BJ (cell line): ENCODE data around the gene SERTM2.

DNA sequence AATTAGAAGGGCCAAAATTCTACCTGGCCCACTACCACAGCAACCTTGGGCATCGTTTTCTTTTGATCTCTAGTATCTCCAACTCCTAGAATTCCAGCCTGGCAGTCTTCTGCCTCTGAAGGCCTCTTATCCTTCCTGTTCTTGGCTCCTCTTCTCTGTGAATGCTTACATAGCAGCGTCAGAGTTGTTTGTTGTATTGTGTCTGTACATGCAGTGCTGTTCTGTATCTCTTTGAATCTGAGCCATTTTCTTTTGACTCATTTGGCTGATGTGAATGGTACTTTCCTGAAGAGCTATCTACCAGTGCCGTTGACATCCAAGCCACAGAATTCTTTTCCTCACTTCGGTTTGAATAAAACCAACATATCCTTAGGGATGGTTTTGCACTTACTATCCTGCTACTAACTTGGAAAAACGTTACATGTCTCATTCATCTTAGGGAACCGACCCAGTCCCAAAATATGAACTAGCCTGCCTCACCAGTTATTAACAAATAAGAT is 79.3 kb downstream of the TMEM164 start:
- CAGE, long polyA plus RNA, result no peak
- RRBS, result no CpG with 5 or more reads among the region's 6 CpGs

DNA sequence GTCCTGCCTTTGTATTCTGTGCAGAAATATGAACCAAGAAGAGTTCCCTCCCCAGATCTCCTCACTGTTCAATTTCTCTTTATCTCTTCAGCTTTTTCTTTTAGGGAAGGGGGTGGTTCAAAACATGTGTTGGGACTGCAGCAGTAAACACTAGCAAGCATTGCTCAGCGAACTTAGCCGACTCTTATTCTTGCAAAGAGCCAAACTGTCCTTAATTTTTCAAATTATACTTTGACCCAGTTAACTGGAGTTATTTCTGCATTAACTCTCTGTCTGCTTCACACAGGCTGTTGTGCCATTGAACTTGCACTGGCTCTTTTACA is 1.6 kb downstream of the CHRDL1 start:
- CAGE, long polyA plus RNA, result no peak
- RRBS, result no CpG with 5 or more reads among the region's 2 CpGs

DNA sequence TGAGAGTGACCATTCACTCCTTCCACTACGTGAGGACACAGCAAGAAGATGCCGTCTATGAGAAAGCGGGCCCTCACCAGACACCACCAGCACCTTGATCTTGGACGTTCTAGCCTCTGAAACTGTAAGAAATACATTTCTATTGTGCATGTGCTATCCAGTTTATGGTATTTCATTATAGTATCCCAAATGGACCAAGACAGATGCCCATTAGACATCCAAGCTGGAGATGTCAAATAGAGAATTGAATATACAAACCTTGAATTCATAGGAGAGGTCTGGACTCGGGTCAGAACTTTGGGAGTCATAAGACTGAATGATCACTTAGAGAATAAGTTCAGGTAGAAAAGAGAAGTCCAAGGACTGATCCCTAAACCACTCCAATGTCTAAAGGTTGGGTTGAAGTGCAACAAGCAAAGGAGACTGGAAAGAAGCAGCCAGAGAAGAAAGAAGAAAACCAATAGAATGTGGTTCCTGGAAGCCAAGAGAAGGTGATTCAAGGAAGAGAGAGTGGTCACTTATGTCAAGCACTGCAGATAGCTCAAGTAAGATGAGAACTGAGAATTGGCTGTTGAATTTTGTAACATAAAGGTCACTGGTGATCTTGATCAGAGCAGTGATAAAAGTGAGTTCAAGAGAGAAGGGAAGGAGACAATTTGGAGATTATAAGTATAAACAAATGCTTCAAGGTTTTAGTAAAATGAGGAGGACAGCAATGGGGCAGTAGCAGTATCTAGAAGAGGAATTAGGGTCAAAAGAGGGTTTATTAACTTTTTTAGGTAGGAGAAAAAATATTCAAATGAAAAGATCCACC is 97.9 kb upstream of the PAK3 start:
- CAGE, long polyA plus RNA, result no peak
- RRBS, result no CpG with 5 or more reads among the region's 5 CpGs

DNA sequence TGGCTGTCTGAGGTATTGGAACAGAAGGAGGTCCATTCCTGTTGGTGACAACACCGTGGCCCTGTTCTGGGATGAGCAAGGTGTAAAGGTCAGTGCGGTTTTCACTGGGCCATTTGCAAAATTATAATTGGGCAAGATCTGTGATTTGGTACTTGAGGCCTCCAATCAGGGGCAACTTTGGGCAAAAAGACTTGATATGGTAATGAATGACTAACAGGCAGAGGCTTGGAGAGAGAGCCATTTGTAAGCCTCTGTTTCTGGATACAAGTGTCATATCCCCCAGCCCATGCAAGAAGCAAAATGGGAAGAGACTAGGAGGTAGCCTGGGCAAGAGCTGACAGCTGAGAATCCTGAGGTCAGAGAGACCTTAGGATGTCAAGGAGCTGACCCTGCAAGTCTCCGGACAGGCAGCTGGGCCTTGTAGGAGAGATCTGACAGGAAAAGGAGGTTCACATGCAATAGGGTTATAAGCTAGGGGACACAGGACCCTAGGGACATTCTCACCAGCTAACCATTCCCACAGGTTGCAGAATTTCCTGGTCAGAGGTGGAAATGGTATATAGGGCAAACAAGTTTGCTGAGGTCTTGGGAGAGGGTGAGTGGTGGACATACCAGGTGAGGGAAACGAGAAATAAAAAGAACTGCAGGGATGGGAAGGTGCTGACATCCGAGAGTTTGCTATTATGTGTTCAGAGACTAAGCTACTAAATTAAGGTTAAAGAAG is 1.8 kb downstream of the PAK3 start:
- CAGE, long polyA plus RNA, result no peak
- RRBS, result no CpG with 5 or more reads among the region's 5 CpGs

DNA sequence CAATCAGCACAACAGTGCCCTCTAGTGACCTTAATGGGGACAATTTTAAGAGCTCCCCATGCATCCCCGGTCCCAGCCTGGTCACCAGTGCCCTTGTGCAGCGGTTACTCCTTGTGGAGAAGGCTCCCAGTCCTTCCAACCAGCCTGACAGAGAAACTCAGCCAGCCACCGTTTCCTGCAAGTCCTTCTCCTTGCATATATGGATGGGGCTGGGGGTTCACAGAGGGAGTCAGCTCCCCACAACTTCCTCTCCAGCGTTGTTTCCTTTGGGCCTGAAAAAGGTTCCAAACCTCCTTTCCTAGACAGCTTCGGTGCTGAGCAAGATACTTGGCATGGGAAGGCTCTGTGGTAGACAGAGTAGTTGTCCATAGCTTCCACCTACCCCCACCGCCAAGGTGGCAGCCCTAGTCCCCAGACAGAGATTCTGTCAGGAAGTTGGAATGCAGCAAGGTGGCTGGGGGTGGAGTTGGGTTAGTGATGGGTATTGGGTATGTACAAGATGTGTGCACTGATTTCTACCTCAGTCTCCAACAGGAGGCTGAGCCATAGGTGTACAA is 4.4 kb downstream of the PAK3 start:
- CAGE, long polyA plus RNA, result no peak
- RRBS, result no CpG with 5 or more reads among the region's 6 CpGs

- CAGE, long polyA plus RNA, result no peak
- RRBS, result no CpG with 5 or more reads among the region's 3 CpGs
Measured at GRCh38 chrX:111511468-111511929, at the start of gene SERTM2. TSS of gene SERTM2 (plus strand) at chrX:111511645.

DNA sequence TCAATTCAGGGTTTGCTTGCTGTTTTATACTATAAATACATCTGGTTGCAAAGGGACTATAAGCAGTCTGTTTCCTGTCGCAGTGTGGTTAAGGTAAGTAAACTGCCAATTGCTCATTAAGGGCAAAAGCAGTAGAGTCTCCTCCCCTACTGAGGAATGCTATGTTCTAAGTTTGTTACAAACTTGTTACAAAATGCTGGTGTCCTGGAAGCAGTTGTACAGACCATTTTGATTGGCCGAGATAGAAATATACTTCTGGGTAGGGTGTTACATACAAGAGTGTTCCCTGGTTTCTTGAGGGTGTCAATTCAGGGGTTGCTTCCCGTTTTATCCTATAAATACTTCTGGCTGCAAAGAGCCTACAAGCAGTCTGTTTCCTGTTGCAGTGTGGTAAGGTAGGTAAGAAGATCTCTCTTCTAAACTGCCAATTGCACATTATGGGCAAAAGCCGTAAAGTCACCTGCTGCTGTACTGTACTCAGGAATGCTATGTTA is 5.7 kb downstream of the TRPC5OS start:
- CAGE, long polyA plus RNA, result no peak
- RRBS, result no CpG with 5 or more reads among the region's 4 CpGs

DNA sequence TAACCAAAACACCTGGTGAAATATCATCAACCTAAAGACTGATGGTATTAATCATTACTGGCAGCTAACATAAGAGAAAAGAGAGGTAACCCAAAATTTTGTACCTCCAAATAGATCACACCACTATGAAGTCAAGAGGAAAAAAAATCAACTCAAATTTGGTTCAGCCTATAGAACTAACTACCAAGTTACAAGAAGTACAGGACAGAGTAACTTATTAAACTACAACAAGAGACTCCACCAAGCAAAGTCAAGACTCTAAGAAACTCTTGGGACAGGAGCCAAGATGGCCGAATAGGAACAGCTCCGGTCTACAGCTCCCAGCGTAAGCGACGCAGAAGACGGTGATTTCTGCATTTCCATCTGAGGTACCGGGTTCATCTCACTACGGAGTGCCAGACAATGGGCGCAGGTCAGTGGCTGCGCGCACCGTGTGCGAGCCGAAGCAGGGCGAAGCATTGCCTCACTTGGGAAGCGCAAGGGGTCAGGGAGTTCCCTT is 38.6 kb upstream of the LHFPL1 start:
- CAGE, long polyA plus RNA, result no peak
- RRBS, result no CpG with 5 or more reads among the region's 16 CpGs

- CAGE, long polyA plus RNA, result no peak
- RRBS, result no CpG with 5 or more reads among the region's 5 CpGs
Measured at GRCh38 chrX:112802340-112802699, 38.3 kb downstream of the AMOT start.

DNA sequence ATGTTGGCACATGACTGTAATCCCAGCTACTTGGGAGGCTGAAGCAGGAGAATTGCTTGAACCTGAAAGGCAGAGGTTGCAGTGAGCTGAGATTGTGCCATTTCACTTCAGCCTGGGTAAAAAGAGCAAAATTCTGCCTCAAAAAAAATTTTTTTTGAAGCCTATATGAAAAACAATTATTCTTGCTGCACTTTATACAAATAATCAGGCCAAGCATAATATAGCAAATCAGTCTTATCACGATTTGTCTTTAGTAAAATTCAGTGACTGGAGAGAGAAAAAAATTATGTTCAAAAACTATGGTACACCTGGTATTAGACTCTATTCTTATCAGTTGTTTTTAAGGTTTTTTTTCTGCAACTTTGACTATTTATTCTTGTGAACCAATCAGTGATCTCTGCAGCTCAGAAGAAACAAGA is 18.3 kb downstream of the IL13RA2 start:
- CAGE, long polyA plus RNA, result no peak
- RRBS, result no CpG with 5 or more reads among the region's 1 CpG

DNA sequence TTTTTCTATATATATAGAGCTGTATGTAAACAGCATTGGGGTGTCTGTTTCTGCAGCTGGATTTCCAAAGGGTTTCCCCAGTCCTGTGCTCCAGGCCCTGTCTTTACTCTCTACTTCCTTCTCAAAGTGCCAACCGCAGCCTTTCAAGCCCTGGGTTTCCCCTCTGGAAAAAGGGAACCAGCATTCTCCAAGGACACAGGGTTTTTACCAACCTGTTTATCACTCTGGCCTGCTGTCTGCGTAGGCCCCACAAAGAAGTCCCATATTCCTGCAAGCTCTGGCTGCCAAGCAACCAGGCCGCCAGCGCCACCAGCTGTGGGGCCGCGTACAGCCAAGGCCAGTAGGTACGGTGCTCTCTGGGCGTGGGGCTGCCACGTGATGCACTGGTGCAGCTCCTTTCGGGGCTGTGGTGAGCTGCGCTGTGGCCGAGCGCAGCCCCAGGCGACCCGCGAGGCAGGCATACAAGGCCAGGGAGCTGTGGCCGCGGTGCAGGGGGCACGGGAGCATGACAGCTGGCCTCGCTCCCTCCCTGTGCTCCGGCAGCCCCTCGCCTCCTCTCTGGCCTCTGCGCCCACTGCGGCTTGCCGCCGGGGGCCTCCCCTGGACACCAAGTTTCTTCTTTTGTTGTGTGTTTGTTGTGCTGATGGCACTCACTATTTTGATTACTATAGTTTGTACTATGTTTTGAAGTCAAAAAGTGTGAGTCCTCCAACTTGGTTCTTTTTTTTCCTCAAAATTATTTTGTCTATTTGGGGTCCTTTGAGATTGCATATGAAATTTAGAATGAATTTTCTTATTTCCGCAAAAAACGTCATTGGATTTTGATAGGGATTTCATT is 22.2 kb downstream of the LUZP4 start:
- CAGE, long polyA plus RNA, result no peak
- RRBS, result 80% methylated on average over 3 of the region's 28 CpGs

DNA sequence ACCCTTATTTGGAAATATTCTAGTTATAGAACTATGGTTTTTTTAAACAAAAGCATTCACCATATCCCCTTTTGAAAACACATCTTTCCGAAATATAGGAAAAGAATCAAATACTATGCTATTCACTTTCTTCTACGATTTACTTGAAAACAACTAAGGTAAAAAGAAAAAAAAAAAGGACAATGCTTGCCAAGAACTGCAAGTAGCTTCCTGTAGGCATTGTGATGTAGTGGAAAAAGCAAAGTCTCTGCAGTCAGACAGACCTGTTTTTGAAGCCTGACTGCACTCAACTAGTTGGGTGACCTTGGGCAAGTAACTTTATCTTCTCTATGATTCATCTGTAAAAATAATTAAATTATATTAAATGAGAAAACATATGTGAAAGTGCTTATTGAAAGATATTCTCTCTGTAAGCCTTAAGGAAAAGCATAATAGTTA is 100.4 kb upstream of the PLS3 start:
- CAGE, long polyA plus RNA, result no peak
- RRBS, result no CpG with 5 or more reads among the region's 2 CpGs

DNA sequence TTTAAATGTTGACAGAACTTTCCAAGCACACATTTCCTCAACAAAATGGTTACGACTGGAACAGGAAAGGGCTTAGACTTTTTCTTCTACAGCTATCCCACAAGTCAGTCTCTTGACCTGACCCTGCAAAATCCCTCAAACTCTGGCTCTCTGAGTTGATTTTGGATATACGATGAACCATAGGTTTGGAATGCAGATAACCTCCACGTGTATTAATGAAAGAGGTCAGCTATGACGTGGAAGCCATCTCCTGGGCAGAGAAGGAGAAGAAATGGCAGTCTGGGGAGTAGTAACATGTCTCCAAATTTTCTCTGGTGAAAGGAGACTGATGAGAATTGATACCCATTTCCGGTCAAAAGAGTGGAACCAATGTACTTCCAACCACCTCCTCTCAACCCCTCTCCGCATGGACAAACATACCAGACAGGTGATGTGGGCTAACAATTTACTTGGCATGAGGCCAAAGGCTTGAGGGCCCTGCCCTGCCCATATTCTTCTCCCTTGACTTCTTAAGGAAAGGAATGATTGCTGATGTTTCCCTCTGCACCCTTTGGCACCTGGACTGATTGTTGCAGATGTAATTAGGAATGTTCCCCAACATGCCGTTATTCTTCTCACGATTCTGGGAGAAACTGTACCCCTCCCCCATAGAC is 697 bp upstream of the PLS3 start:
- CAGE, long polyA plus RNA, result no peak
- RRBS, result no CpG with 5 or more reads among the region's 8 CpGs

DNA sequence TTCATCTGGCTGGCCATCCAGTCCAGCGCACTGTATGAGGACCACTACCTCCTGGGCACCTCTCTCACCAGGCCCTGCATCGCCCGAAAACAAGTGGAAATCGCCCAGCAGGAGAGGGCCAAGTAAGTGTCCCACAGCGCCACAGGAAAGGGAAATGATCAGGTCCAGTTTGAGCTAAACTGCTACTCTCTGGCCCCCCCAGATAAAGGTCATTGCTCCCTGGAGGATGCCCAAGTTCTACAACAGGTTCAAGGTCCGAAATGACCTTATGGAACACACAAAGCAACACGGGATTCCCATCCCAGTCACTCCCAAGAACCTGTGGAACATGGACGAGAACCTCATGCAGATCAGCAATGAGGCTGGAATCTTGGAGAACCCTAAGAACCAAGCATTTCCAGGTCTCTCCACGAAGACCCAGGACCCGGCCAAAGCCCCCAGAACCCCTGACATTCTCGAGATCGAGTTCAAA is 104.2 kb downstream of the PLS3 start:
- CAGE, long polyA plus RNA, result no peak
- RRBS, result no CpG with 5 or more reads among the region's 12 CpGs

- CAGE, long polyA plus RNA, result no peak
- RRBS, result no CpG with 5 or more reads among the region's 22 CpGs
Measured at GRCh38 chrX:115735183-115735506, 174.2 kb downstream of the PLS3 start.

GRCh38 chrX:115888055-115888483 is 282.5 kb upstream of the AGTR2 start:
- CAGE, long polyA plus RNA, result no peak
- RRBS, result no CpG with 5 or more reads among the region's 28 CpGs

DNA sequence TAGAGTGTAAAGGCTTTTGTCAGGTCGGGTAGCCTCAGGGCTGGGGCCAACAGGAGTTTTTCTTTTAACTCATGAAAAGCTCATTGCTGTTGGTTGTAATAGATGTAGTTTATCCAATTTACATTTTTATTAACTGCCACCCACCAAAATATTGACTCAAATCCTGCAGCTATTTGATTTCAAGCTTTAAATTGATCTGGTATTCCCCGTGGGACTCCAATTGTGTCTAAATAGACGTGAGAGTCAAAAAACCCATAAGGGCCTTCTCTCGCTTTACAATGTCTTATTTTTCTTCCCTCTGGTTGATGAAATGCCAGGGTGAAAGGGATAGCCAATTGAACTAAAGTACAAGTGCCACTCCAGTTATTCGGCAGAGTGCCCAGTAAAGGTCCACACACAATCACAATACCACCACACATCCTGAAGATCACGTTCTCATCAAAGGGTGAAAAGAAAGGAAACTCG is 251.0 kb upstream of the AGTR2 start:
- CAGE, long polyA plus RNA, result no peak
- RRBS, result no CpG with 5 or more reads among the region's 7 CpGs

DNA sequence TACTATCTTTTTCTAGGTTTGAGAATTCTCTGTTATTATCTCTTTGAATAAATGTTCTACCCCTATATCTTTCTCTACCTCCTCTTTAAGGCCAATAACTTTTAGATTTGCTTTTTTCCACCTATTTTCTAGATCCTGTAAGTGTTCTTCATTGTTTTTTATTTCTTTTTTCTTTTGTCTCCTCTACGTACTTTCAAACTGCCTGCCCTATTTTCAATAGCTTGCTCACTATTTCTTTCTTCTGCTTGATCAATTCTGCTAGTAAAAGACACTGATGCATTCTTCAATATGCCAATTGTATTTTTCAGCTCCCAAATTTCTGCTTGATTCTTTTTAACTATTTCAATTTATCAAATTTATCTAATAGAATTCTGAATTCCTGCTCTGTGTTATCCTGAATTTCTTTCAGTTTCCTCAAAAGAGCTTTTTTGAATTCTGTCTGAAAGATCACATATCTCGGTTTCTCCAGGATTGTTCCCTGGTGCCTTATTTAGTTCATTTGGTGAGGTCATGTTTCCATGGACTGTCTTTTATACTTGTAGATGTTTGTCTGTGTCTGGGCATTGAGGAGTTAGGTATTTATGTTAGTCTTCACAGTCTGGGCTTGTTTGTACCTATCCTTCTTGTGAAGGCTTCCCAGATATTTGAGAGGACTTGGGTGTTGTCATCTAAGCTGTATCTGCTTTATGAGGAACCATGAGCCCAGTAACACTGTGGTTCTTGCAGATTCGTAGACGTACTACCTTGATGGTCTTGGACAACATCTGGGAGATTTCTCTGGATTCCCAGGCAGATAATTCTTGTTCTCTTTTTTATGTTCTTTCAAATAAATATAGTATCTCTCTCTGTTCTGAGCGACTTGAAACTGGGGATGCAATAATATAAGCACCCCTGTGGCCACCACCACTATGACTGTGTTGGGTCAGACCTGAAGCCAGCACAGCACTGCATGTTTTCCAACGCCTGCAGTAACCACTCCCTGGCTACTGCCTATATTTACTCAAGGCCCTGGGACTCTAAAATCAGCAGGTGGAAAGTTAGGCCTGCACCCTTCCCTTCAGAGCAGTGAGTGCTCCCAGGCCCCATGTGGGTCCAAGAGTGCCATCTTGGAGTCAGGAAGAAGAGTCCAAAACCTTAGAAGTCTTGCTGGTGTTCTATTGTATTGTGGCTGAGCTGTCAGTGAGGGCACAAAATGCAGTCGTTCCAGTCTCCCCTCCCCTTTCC is 236.2 kb upstream of the AGTR2 start:
- CAGE, long polyA plus RNA, result no peak
- RRBS, result no CpG with 5 or more reads among the region's 7 CpGs

DNA sequence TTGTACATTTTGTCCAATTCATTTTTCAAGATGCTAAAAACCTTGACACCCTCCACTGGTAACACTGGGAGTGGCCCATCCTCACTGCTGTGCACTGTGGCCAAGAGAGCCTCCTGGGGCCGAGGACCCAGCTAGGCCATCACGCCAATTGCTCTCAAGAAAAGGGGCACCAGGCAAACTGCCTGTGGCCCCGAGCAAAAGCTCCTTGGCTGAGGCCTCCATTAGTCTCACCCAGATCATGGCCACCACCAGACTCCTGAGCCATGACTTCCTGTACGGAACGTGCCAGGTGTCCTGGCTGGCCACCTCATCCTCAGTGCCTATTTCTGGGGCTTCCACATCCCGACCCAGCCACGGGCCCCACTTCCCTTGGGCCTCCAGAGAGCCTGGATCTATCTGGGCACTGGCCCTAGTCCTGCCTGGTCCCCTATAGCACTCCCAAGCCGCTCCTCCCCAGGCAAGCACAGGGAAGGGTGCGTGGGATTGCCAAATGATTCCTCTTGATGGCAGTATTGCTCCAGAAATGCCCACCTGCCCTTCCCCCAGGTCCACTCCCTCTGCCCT is 212.7 kb upstream of the AGTR2 start:
- CAGE, long polyA plus RNA, result no peak
- RRBS, result no CpG with 5 or more reads among the region's 9 CpGs

DNA sequence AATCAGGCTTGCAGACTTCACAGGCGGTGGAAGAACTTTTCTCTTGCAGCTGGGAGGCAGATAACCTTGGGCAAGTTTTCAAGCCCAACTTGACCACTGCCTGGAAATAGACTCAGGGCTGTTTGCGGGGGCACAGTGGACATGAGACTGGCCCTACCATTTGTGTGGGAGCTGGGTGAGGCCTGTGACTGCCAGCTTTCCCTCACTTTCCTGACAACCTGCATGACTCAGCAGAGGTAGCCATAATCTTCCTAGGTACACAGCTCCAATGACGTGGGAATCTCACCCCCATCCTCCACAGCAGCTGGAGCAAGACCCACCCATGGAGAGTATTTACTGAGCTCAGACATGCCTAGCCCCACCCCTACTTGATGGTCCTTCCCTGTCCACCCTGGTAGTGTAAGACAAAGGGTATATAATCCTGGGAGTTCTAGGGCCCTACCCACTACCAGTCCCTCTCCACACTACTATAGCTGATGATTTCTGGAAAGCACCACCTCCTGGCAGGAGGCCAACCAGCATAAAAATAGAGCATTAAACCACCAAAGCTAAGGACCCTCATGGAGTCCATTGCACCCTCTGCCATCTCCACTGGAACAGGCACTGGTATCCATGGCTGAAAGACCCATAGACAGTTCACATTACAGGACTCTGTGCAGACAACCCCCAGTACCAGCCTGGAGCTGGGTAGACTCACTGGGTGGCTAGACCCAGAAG is 209.8 kb upstream of the AGTR2 start:
- CAGE, long polyA plus RNA, result no peak
- RRBS, result no CpG with 5 or more reads among the region's 3 CpGs